ENCODE measurements around the genes CDH15 and SPG7.

DNA sequence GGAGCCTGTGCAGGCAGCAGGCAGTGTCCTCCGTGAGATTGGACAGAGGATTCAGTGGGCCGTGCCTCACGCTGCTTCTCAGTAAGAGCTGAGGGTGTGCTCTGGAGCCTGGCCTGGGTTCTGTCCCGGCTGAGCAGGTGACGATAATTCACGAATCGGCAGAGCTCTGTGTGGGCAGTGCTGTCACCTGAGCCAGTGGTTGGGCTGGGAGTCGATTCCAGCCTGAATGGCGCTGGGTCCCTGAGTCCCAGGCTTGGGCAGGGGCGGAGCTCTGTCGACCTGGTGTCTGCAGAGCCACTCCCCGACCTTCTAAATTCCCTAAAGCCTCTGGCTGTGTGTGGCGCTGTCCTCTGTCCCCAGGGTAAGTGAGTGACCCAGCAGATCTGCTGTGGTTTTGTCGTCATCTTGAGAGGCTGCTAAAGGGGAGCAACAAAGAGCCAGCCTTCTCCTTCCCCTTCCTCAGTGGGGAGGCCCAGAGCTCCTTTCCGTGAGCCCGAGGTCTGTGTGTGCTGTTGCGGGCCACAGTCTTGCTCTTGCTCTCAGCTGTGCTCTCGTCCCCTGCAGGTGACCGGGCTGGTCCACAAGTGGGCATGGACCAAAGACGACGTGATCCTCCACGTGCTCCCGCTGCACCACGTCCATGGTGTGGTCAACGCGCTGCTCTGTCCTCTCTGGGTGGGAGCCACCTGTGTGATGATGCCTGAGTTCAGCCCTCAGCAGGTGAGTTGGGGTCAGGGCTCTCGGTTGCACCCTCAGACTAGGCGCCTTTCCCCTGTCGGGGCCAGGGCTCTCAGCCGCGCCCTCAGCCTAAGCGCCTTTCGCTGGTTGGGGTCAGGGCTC lies 8.6 kb downstream of the ACSF3 start:
- RAMPAGE, long total RNA: no peak
- RRBS: no CpG with 5 or more reads among the region's 33 CpGs
PRO-cap:
- standard: no peak
- CoPRO, capped RNA only, 2 experiments: no peak in any of the 2 experiments
- CoPRO, capped and uncapped RNA, 2 experiments: no peak in any of the 2 experiments
- CoPRO, uncapped RNA only, 2 experiments: no peak in any of the 2 experiments
CAGE:
- cytosol, long polyA plus RNA: no peak
- long polyA plus RNA: no peak
- nucleolus, long total RNA: no peak
- nucleus, long polyA plus RNA: no peak

DNA sequence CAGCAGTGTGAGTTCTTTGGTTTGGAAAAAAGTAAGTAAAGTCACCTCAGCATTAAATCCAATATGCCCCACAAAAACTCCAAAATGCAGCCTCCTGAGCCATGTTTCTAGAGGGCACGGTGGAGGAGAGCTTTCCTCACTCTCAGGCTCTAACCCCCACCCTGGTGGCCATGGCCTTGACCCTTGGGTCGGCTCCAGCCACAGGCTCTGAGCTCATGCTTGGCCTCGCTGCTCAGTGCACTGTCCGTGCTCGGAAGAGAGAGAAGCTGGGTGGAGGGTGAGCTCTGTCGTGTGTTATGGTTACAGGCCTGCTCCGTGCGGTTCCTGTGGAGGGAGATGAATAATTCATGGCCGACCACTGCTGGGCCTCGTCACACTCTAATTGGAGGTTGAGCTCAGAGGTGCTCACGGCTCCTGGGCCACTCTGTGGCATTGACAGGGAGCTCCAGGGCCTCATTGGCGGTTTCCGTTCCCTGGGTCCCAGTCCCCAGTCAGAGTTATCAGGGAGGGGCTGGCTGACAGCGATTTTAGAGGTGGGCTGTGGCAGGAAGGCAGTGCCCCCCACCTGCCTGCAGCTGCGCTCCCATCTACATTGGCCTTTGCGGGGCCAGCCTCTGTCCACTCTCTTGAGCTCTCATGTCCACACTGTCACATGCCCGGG lies 24.8 kb downstream of the ACSF3 start:
- RAMPAGE, long total RNA: no peak
- RRBS: no CpG with 5 or more reads among the region's 17 CpGs
PRO-cap:
- standard: no peak
- CoPRO, capped RNA only, 2 experiments: no peak in any of the 2 experiments
- CoPRO, capped and uncapped RNA, 2 experiments: no peak in any of the 2 experiments
- CoPRO, uncapped RNA only, 2 experiments: no peak in any of the 2 experiments
CAGE:
- cytosol, long polyA plus RNA: no peak
- long polyA plus RNA: no peak
- nucleolus, long total RNA: no peak
- nucleus, long polyA plus RNA: no peak

DNA sequence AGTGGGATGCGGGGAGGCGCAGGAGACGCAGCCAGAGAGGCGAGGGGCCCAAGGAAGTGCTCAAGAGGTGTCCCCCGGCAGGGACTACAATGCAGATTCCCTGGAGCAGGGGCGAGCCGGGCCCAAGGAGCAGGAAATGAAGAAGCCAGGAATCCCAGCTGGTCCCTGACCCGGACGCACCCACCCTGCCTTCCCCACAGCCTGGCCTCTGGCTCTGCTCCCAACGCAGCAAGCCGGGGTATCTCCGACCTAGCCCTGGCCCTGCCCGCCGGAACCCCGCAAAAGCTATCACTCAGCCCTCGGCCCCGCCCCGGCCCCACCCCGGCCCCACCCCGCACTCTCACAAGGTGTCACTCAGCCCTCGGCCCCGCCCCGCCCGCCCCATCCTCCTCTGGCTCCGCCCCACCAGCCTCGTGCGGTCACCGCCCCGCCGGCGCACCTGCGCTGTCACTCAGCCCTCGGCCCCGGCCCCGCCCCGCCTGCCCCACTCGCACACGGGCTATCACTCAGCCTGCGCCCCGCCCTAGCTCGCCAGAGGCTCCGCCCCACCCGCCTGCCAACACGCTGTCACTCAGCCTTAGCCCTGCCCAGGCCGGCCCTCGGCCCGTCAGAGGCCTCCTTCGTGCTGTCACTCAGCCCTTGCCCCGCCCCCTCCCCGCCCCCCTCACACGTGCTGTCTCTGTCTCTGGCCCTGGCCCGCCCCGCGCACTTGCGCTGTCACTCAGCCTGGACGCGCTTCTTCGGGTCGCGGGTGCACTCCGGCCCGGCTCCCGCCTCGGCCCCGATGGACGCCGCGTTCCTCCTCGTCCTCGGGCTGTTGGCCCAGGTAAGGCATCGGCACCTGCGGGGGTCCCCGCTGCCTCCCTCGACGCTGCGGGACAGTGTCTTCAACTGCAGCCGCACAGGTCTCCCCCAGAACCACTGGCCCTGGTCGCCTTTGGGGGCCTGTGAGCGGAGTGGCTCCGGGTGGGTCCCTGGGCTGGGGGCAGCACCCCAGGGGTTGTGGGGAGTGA lies at the start of gene CDH15:
Gene CDH15 (plus strand): TSS at position 701 of the 1,013 bp plus-strand sequence.
- RAMPAGE, long total RNA: no peak
- RRBS: 8% methylated on average over 6 of the region's 80 CpGs
PRO-cap:
- standard: unidirectional peak, minus-strand start at position 257 of the sequence; unidirectional peak, plus-strand start at position 720 of the sequence
- CoPRO, capped RNA only, 2 experiments: peak in 1 of 2 experiments; most common plus-strand start position 724 of the sequence (in 1)
- CoPRO, capped and uncapped RNA, 2 experiments: no peak in any of the 2 experiments
- CoPRO, uncapped RNA only, 2 experiments: no peak in any of the 2 experiments
CAGE:
- cytosol, long polyA plus RNA: no peak
- long polyA plus RNA: no peak
- nucleolus, long total RNA: no peak
- nucleus, long polyA plus RNA: no peak

GRCh38 chr16:89200588-89201023 lies 269 bp upstream of the SLC22A31 start:
- RAMPAGE, long total RNA: no peak
- RRBS: 70% methylated on average over 4 of the region's 17 CpGs
PRO-cap:
- standard: no peak
- CoPRO, capped RNA only, 2 experiments: no peak in any of the 2 experiments
- CoPRO, capped and uncapped RNA, 2 experiments: no peak in any of the 2 experiments
- CoPRO, uncapped RNA only, 2 experiments: no peak in any of the 2 experiments
CAGE:
- cytosol, long polyA plus RNA: no peak
- long polyA plus RNA: no peak
- nucleolus, long total RNA: no peak
- nucleus, long polyA plus RNA: no peak

- RAMPAGE, long total RNA: no peak
- RRBS: no CpG with 5 or more reads among the region's 11 CpGs
PRO-cap:
- standard: no peak
- CoPRO, capped RNA only, 2 experiments: no peak in any of the 2 experiments
- CoPRO, capped and uncapped RNA, 2 experiments: no peak in any of the 2 experiments
- CoPRO, uncapped RNA only, 2 experiments: no peak in any of the 2 experiments
CAGE:
- cytosol, long polyA plus RNA: no peak
- long polyA plus RNA: no peak
- nucleolus, long total RNA: no peak
- nucleus, long polyA plus RNA: no peak
Observed at GRCh38 chr16:89299213-89299967, 81.9 kb downstream of the ZNF778 start.

DNA sequence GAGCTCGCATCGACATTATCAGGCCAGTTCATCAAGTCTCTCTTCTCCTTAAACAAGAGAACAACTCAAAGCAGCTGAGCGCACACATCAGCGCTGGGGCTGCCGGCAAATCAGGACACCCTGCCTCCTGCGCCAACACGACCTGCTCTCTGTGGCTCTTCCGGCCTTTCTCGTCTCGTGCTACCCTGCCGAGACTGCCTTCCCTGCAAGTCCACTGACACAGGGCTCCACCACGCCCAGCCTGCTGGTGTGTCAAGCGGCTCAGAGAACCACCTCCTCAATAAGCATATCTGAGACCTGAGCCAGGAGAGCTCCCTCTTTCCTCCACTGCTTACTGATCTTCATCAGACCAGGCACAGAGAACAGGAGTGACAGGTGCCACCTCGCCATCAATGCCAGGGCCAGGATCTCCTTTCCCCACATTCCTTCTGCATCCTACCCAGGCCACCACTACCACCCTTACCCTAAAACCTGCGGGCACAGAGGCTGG lies 96.9 kb downstream of the ZNF778 start:
- RAMPAGE, long total RNA: no peak
- RRBS: 89% methylated on average over 4 of the region's 15 CpGs
PRO-cap:
- standard: no peak
- CoPRO, capped RNA only, 2 experiments: no peak in any of the 2 experiments
- CoPRO, capped and uncapped RNA, 2 experiments: no peak in any of the 2 experiments
- CoPRO, uncapped RNA only, 2 experiments: no peak in any of the 2 experiments
CAGE:
- cytosol, long polyA plus RNA: no peak
- long polyA plus RNA: no peak
- nucleolus, long total RNA: no peak
- nucleus, long polyA plus RNA: no peak

- RAMPAGE, long total RNA: no peak
- RRBS: no CpG with 5 or more reads among the region's 2 CpGs
PRO-cap:
- standard: no peak
- CoPRO, capped RNA only, 2 experiments: no peak in any of the 2 experiments
- CoPRO, capped and uncapped RNA, 2 experiments: no peak in any of the 2 experiments
- CoPRO, uncapped RNA only, 2 experiments: no peak in any of the 2 experiments
CAGE:
- cytosol, long polyA plus RNA: no peak
- long polyA plus RNA: no peak
- nucleolus, long total RNA: no peak
- nucleus, long polyA plus RNA: no peak
Observed at GRCh38 chr16:89389237-89389475, 101.2 kb downstream of the ANKRD11 start.

- RAMPAGE, long total RNA: no peak
- RRBS: no CpG with 5 or more reads among the region's 10 CpGs
PRO-cap:
- standard: no peak
- CoPRO, capped RNA only, 2 experiments: no peak in any of the 2 experiments
- CoPRO, capped and uncapped RNA, 2 experiments: no peak in any of the 2 experiments
- CoPRO, uncapped RNA only, 2 experiments: peak in 2 of 2 experiments; most common minus-strand start chr16:89450625 (in 1)
CAGE:
- cytosol, long polyA plus RNA: no peak
- long polyA plus RNA: no peak
- nucleolus, long total RNA: no peak
- nucleus, long polyA plus RNA: no peak
Observed at GRCh38 chr16:89450367-89451109, 39.8 kb downstream of the ANKRD11 start.

- RAMPAGE, long total RNA: no peak
- RRBS: no CpG with 5 or more reads among the region's 14 CpGs
PRO-cap:
- standard: no peak
- CoPRO, capped RNA only, 2 experiments: no peak in any of the 2 experiments
- CoPRO, capped and uncapped RNA, 2 experiments: no peak in any of the 2 experiments
- CoPRO, uncapped RNA only, 2 experiments: peak in 1 of 2 experiments; most common minus-strand start chr16:89460949 (in 1)
CAGE:
- cytosol, long polyA plus RNA: no peak
- long polyA plus RNA: no peak
- nucleolus, long total RNA: no peak
- nucleus, long polyA plus RNA: no peak
Observed at GRCh38 chr16:89460595-89461199, 29.7 kb downstream of the ANKRD11 start.

- RAMPAGE, long total RNA: no peak
- RRBS: no CpG with 5 or more reads among the region's 11 CpGs
PRO-cap:
- standard: no peak
- CoPRO, capped RNA only, 2 experiments: no peak in any of the 2 experiments
- CoPRO, capped and uncapped RNA, 2 experiments: no peak in any of the 2 experiments
- CoPRO, uncapped RNA only, 2 experiments: no peak in any of the 2 experiments
CAGE:
- cytosol, long polyA plus RNA: no peak
- long polyA plus RNA: no peak
- nucleolus, long total RNA: no peak
- nucleus, long polyA plus RNA: no peak
Observed at GRCh38 chr16:89488159-89489039, 2.0 kb downstream of the ANKRD11 start.

DNA sequence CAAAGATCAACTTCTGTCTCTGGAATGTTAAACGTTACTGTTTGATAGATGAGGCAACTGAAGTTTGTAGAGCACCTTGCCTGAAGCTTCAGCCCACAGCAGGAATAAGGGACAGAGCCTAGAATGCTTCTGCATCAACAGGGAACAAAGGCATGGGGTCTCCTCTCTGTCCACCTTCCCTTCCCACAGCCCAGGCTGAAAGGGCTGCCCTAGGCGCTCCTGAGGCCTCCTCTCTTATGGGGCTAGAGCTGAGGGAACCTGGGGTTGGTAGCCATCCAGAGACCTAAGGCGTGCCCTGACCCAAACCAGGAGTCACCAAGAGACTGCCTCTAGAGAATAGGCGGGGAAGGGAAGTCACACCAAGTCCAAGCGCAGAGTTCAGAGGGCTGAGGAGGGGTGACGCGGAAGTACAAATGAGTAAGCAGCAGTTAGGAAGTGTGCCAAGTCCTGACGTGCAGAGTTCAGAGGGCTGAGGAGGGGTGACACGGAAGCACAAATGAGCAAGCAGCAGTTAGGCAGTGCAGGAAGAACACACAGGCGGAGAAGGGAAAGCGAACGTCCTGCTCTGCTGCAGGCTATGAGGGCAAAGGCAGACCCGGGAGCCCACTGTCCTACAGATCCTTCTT lies 2.9 kb upstream of the SPG7 start:
- RAMPAGE, long total RNA: no peak
- RRBS: no CpG with 5 or more reads among the region's 13 CpGs
PRO-cap:
- standard: bidirectional peak, plus-strand start at position 518 of the sequence, minus-strand start at position 325 of the sequence
- CoPRO, capped RNA only, 2 experiments: peak in 2 of 2 experiments; most common plus-strand start position 510 of the sequence (in 2); most common minus-strand start position 338 of the sequence (in 2)
- CoPRO, capped and uncapped RNA, 2 experiments: peak in 2 of 2 experiments; most common plus-strand start position 518 of the sequence (in 2); most common minus-strand start position 325 of the sequence (in 1)
- CoPRO, uncapped RNA only, 2 experiments: peak in 2 of 2 experiments; most common plus-strand start position 514 of the sequence (in 1); most common minus-strand start position 331 of the sequence (in 2)
CAGE:
- cytosol, long polyA plus RNA: no peak
- long polyA plus RNA: no peak
- nucleolus, long total RNA: no peak
- nucleus, long polyA plus RNA: no peak

- RAMPAGE, long total RNA: no peak
- RRBS: 2% methylated on average over 52 of the region's 116 CpGs
PRO-cap:
- standard: bidirectional peak, plus-strand start at chr16:89507665, minus-strand start at chr16:89507691; bidirectional peak, plus-strand start at chr16:89507896, minus-strand start at chr16:89508059; bidirectional peak, plus-strand start at chr16:89508410, minus-strand start at chr16:89508320
- CoPRO, capped RNA only, 2 experiments: peak in 2 of 2 experiments; most common plus-strand start chr16:89508406 (in 2); most common minus-strand start chr16:89508320 (in 2)
- CoPRO, capped and uncapped RNA, 2 experiments: peak in 2 of 2 experiments; most common plus-strand start chr16:89508406 (in 2); most common minus-strand start chr16:89508249 (in 1)
- CoPRO, uncapped RNA only, 2 experiments: no peak in any of the 2 experiments
CAGE:
- cytosol, long polyA plus RNA: no peak
- long polyA plus RNA: start-site peak on the plus strand at chr16:89508386-89508455, 198 and 258 reads in 2 replicates
- nucleolus, long total RNA: no peak
- nucleus, long polyA plus RNA: no peak
Observed at GRCh38 chr16:89507610-89508607, at the start of gene SPG7. Gene SPG7 (plus strand): TSS chr16:89508403.

DNA sequence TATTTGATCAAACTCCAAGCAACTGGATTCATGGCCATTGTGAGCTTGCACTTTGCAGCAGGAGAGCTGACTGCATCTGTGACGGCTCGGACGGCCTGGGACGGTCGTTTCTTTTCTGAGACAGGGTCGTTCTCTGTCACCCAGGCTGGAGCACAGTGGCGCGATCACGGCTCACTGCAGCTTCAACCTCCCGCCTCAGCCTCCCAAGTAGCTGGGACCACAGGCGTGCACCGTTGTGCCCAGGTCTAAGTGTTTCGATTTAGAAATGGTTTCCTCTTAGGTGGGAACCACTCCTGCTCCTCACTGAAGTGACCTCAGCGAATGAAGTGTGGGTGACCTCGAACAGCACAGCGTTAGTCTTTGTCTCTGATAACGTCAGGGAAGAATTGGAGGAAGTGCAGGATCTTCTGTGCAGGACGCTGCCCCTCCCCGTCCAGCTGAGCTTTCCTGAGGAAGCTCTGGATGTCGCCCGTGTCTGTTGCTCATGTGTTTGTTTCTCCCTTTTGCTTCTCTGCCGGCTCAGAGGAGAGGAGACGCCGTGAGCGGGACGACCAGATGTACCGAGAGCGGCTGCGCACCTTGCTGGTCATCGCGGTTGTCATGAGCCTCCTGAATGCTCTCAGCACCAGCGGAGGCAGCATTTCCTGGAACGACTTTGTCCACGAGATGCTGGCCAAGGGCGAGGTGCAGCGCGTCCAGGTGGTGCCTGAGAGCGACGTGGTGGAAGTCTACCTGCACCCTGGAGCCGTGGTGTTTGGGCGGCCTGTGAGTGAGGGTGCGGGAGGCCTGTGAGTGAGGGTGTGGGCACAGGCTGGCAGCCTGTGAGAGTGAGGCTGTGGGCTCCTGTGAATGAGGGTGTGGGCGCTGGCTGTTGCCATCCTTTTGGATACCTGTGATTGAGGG lies 15.5 kb downstream of the SPG7 start:
- RAMPAGE, long total RNA: no peak
- RRBS: no CpG with 5 or more reads among the region's 43 CpGs
PRO-cap:
- standard: no peak
- CoPRO, capped RNA only, 2 experiments: no peak in any of the 2 experiments
- CoPRO, capped and uncapped RNA, 2 experiments: no peak in any of the 2 experiments
- CoPRO, uncapped RNA only, 2 experiments: no peak in any of the 2 experiments
CAGE:
- cytosol, long polyA plus RNA: no peak
- long polyA plus RNA: no peak
- nucleolus, long total RNA: no peak
- nucleus, long polyA plus RNA: no peak

GRCh38 chr16:89741538-89742199 lies 20.3 kb downstream of the ZNF276 start:
- RAMPAGE, long total RNA: no peak
- RRBS: no CpG with 5 or more reads among the region's 8 CpGs
PRO-cap:
- standard: no peak
- CoPRO, capped RNA only, 2 experiments: no peak in any of the 2 experiments
- CoPRO, capped and uncapped RNA, 2 experiments: no peak in any of the 2 experiments
- CoPRO, uncapped RNA only, 2 experiments: peak in 2 of 2 experiments; most common plus-strand start chr16:89741708 (in 1); most common minus-strand start chr16:89741897 (in 1)
CAGE:
- cytosol, long polyA plus RNA: no peak
- long polyA plus RNA: no peak
- nucleolus, long total RNA: no peak
- nucleus, long polyA plus RNA: no peak

- RAMPAGE, long total RNA: no peak
- RRBS: no CpG with 5 or more reads among the region's 11 CpGs
PRO-cap:
- standard: no peak
- CoPRO, capped RNA only, 2 experiments: no peak in any of the 2 experiments
- CoPRO, capped and uncapped RNA, 2 experiments: no peak in any of the 2 experiments
- CoPRO, uncapped RNA only, 2 experiments: peak in 1 of 2 experiments; most common minus-strand start chr16:89827419 (in 1)
CAGE:
- cytosol, long polyA plus RNA: no peak
- long polyA plus RNA: no peak
- nucleolus, long total RNA: no peak
- nucleus, long polyA plus RNA: no peak
Observed at GRCh38 chr16:89827001-89827570, 1.2 kb upstream of the SPIRE2 start.

GRCh38 chr16:89829367-89830293 lies 1.4 kb downstream of the SPIRE2 start:
- RAMPAGE, long total RNA: no peak
- RRBS: no CpG with 5 or more reads among the region's 19 CpGs
PRO-cap:
- standard: no peak
- CoPRO, capped RNA only, 2 experiments: no peak in any of the 2 experiments
- CoPRO, capped and uncapped RNA, 2 experiments: no peak in any of the 2 experiments
- CoPRO, uncapped RNA only, 2 experiments: no peak in any of the 2 experiments
CAGE:
- cytosol, long polyA plus RNA: no peak
- long polyA plus RNA: no peak
- nucleolus, long total RNA: no peak
- nucleus, long polyA plus RNA: no peak

GRCh38 chr16:89837459-89838279 lies 9.4 kb downstream of the SPIRE2 start:
- RAMPAGE, long total RNA: no peak
- RRBS: no CpG with 5 or more reads among the region's 31 CpGs
PRO-cap:
- standard: no peak
- CoPRO, capped RNA only, 2 experiments: no peak in any of the 2 experiments
- CoPRO, capped and uncapped RNA, 2 experiments: no peak in any of the 2 experiments
- CoPRO, uncapped RNA only, 2 experiments: no peak in any of the 2 experiments
CAGE:
- cytosol, long polyA plus RNA: no peak
- long polyA plus RNA: no peak
- nucleolus, long total RNA: no peak
- nucleus, long polyA plus RNA: no peak